B cell (primary cell): ENCODE results near the genes ATP11C, MAGEC1, CXorf51B, CXorf51A and FMR1.

- PRO-cap = no peak
- CAGE, long polyA plus RNA = no peak
Measured at GRCh38 chrX:138131316-138131739, 565.4 kb downstream of the ZIC3 start.

GRCh38 chrX:139203000-139203926, 327.3 kb upstream of the F9 start:
- PRO-cap = no peak
- CAGE, long polyA plus RNA = no peak

- PRO-cap = no peak
- CAGE, long polyA plus RNA = no peak
Measured at GRCh38 chrX:139341893-139342269, 188.7 kb upstream of the F9 start.

- PRO-cap = no peak
- CAGE, long polyA plus RNA = no peak
Measured at GRCh38 chrX:139446788-139447116, 83.8 kb upstream of the F9 start.

DNA sequence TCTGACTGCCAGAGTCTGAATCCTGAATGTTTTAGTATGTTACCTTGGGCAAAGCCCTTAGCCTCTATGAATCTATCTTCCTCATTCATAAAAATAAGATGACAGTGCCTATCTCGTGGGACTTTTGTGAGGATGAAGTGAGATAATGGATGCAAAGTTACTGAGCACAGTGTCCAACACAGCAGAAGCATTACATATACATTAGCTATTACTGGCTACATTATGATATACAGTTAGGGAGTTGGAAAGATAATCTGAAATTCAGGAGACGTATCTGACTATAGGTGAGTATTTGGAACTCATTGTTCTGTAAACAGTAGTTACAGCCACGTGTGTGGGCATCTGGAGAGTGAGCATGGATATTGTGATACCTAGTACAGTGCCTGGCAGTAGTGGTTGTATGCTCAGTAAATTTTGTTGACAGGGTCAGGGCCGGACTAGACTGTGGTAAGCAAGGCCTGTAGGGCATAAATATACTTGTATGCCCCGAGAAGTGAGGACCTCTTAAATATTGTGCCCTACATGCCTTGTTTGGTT, 2.8 kb downstream of the F9 start:
- PRO-cap = no peak
- CAGE, long polyA plus RNA = no peak

DNA sequence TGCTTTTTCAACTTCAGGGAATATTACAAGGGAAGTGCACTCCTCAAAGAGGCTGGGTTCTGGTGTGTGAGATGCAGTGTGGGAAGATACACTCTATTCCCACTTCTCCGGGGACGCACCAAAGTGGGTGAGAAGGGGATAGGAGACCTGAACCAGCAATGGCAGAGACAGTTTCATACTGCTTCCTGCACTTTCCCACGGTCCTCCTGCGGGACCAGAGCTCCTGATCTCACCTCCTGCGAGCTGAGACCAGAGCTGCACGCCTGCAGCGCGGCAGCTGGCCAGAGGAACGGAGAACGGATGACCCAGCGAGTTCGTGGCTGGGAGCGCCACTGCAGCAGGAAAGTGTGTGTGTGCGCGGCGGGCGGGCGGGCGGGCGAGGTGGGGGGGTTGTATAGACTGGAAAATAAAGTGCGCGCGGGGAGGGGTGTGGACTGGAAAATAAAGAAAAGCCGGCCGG, 16.6 kb downstream of the MCF2 start:
- PRO-cap = no peak
- CAGE, long polyA plus RNA = no peak

GRCh38 chrX:139923889-139924415, 8.9 kb downstream of the ATP11C start:
- PRO-cap = no peak
- CAGE, long polyA plus RNA = no peak

GRCh38 chrX:139932933-139933359, at the start of gene ATP11C:
Gene ATP11C (minus strand): TSS chrX:139933053.
- PRO-cap = bidirectional peak, plus-strand start at chrX:139933222, minus-strand start at chrX:139933002
- CAGE, long polyA plus RNA = no peak

- PRO-cap = no peak
- CAGE, long polyA plus RNA = no peak
Measured at GRCh38 chrX:140439031-140439913, 65.6 kb downstream of the SOX3 start.

- PRO-cap = no peak
- CAGE, long polyA plus RNA = no peak
Measured at GRCh38 chrX:140709506-140709996, 204.7 kb upstream of the SOX3 start.

DNA sequence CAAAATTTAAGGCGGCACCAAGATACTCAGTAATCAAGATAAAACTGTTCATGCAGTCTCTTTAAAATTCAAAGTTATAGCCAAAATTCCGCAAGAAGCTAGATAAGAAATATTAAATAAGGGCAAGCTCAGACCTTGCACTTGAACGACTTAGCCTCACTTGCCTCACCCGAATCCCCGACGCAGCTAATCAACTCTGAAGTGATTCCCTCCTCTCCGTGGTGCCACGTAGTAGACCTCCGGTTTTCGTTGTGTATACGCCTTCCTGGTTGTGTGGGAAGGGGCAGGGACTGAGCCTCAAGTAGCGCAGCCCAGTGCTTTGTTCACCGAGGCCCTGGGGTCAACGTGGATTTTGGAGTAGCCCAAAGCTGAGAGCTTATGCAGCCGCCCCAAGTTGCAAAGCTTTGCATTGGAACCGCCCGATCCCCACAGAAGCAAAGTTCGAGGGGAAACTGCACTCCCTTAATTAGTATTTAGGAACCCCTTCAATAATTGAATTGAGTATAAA, 237.4 kb upstream of the SPANXB1 start:
- PRO-cap = no peak
- CAGE, long polyA plus RNA = no peak

DNA sequence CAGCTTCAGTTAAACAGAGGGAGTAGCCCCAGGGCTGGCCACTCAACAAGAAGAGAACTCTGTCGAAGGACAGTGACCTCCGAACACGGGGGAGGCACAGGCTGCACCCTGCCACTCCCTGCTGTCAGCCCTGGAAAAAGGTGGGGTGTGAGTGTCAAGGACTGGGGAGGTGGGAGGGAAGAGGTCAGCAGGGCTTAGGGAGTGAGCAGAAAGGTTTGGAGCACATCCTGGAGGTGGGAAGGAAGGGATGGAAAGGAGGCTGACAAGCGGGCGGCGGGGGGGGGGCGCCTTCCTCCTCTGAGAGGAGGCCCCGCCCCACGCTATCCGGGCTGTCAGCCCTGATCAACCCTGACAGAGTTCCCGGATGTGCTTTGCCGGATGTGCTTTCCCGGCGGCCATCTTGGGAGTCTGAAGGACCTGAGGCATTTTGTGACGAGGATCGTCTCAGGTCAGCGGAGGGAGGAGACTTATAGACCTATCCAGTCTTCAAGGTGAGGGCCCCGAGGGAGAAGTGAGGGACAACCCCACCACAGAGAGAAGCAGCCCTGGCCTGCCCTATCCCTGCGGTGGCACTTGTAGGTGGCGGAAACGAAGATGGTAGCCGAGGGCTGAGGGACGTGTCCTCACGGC, at the start of gene MAGEC1:
Gene MAGEC1 (plus strand): TSS at position 407 of the 630 bp plus-strand sequence.
- PRO-cap = no peak
- CAGE, long polyA plus RNA = no peak

DNA sequence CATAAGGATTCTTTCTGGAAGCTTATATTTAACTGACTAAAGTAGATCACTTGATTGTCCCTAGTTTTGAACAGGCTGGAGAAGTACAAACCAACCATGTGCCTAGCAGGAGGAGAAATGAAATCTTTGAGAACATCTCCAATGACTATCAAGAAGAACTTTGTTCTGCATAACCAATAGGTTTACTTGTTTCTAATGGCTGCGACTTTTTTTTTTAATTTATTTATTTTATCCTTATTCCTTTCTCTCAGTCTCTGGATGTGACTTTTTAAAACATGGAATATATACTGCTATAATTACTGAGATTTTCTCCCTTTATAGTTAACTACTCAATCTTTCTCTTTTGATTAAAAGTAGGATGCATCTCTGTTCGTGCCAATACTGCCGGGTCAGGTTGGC, 227.5 kb downstream of the SPANXN3 start:
- PRO-cap = no peak
- CAGE, long polyA plus RNA = no peak

DNA sequence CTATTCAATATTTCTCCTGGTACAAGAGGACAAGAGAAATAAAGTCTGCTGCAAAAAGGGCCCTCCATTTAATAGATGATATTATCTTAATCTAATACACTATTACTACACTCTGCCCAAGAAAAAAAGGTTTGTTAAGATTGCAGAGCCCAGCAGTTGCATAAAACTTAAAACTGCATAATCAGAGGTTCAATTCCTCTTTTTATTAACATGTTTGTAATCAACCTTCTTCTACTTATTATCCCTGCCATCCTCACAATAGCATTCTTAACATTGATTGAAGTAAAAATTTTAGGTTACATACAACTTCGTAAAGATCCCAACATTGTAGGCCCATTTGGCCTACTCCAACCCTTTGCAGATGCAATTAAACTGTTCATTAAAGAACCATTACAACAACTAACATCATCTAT, 84.4 kb downstream of the SPANXN3 start:
- PRO-cap = no peak
- CAGE, long polyA plus RNA = no peak

GRCh38 chrX:143757222-143757956, 36.8 kb upstream of the SPANXN2 start:
- PRO-cap = no peak
- CAGE, long polyA plus RNA = no peak

GRCh38 chrX:146809522-146809827, at the start of gene CXorf51B:
Gene CXorf51B (plus strand): TSS chrX:146809771.
- PRO-cap = no peak
- CAGE, long polyA plus RNA = no peak

GRCh38 chrX:146814494-146815026, at the start of gene CXorf51A:
Gene CXorf51A (minus strand): TSS chrX:146814744.
- PRO-cap = no peak
- CAGE, long polyA plus RNA = no peak

- PRO-cap = no peak
- CAGE, long polyA plus RNA = no peak
Measured at GRCh38 chrX:147183168-147183509, 368.6 kb upstream of the CXorf51A start.

DNA sequence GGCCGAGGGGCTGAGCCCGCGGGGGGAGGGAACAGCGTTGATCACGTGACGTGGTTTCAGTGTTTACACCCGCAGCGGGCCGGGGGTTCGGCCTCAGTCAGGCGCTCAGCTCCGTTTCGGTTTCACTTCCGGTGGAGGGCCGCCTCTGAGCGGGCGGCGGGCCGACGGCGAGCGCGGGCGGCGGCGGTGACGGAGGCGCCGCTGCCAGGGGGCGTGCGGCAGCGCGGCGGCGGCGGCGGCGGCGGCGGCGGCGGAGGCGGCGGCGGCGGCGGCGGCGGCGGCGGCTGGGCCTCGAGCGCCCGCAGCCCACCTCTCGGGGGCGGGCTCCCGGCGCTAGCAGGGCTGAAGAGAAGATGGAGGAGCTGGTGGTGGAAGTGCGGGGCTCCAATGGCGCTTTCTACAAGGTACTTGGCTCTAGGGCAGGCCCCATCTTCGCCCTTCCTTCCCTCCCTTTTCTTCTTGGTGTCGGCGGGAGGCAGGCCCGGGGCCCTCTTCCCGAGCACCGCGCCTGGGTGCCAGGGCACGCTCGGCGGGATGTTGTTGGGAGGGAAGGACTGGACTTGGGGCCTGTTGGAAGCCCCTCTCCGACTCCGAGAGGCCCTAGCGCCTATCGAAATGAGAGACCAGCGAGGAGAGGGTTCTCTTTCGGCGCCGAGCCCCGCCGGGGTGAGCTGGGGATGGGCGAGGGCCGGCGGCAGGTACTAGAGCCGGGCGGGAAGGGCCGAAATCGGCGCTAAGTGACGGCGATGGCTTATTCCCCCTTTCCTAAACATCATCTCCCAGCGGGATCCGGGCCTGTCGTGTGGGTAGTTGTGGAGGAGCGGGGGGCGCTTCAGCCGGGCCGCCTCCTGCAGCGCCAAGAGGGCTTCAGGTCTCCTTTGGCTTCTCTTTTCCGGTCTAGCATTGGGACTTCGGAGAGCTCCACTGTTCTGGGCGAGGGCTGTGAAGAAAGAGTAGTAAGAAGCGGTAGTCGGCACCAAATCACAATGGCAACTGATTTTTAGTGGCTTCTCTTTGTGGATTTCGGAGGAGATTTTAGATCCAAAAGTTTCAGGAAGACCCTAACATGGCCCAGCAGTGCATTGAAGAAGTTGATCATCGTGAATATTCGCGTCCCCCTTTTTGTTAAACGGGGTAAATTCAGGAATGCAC, at the start of gene FMR1:
Gene FMR1 (plus strand): TSS at position 93 of the 1,152 bp plus-strand sequence.
- PRO-cap = bidirectional peak, plus-strand start at position 125 of the sequence, minus-strand start outside the sequence
- CAGE, long polyA plus RNA = no peak

DNA sequence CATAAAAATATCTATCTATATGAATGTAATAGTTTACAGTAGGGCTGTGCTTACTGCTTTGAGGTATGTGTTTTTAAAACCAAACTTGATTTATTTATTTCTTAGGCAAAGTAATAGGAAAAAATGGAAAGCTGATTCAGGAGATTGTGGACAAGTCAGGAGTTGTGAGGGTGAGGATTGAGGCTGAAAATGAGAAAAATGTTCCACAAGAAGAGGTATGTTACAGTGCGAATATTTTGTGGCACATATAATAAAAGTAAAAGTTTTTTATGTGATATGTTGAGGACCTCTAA, 24.6 kb downstream of the FMR1 start:
- PRO-cap = no peak
- CAGE, long polyA plus RNA = no peak